K562 (cell line): ENCODE measurements around a stretch of chr3.

GRCh38 chr3:131213-131451, 65.4 kb upstream of the CHL1 start:
- RAMPAGE, long total RNA: no peak
- RRBS: no CpG with 5 or more reads among the region's 3 CpGs
PRO-cap:
- standard: no peak
- CoPRO, capped RNA only, 2 experiments: no peak in any of the 2 experiments
- CoPRO, capped and uncapped RNA, 2 experiments: no peak in any of the 2 experiments
- CoPRO, uncapped RNA only, 2 experiments: no peak in any of the 2 experiments
CAGE:
- cytosol, long polyA plus RNA: no peak
- long polyA plus RNA: no peak
- nucleolus, long total RNA: no peak
- nucleus, long polyA plus RNA: no peak

DNA sequence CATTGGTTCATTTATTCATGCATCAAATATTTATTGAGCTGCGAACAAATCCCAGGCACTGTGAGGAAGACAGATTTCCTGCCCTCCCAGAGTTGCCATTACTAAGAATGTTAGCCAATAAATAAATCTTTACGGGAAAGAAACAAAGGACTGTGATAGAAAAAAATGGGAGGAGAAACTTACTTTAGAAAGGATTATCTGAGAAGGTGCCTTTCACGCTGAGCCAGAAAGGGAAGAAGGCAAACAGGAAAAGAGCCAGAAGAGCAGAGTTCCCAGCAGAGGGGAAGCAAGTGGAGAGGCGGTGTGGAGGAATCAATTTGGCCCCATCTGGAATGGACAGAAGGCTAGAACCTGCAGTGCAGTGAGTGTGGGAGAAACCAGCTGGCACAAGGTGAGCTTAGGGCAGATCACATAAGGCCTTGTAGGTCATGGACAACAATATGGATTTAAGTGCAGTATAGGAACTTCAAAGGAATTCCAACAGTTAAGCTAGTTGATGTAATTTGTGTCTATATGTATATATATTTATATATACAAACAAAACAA, 20.8 kb downstream of the CHL1 start:
- RAMPAGE, long total RNA: no peak
- RRBS: no CpG with 5 or more reads among the region's 4 CpGs
PRO-cap:
- standard: no peak
- CoPRO, capped RNA only, 2 experiments: no peak in any of the 2 experiments
- CoPRO, capped and uncapped RNA, 2 experiments: no peak in any of the 2 experiments
- CoPRO, uncapped RNA only, 2 experiments: no peak in any of the 2 experiments
CAGE:
- cytosol, long polyA plus RNA: no peak
- long polyA plus RNA: no peak
- nucleolus, long total RNA: no peak
- nucleus, long polyA plus RNA: no peak

GRCh38 chr3:348480-348953, 152.0 kb downstream of the CHL1 start:
- RAMPAGE, long total RNA: no peak
- RRBS: no CpG with 5 or more reads among the region's 6 CpGs
PRO-cap:
- standard: no peak
- CoPRO, capped RNA only, 2 experiments: no peak in any of the 2 experiments
- CoPRO, capped and uncapped RNA, 2 experiments: no peak in any of the 2 experiments
- CoPRO, uncapped RNA only, 2 experiments: no peak in any of the 2 experiments
CAGE:
- cytosol, long polyA plus RNA: no peak
- long polyA plus RNA: no peak
- nucleolus, long total RNA: no peak
- nucleus, long polyA plus RNA: no peak

DNA sequence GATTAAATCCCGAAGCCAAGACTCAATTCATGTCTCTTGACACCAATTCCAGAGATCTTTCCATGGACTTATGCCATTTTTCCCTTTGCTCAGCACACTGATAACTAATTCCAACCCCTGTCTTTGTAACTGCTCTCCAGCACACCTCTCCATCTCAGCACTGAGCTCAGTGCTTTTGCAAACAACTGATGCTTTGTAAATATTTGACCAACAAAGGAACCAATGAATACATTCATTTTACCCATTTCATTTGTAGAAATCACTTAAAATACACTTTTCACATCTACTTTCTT, 249.0 kb downstream of the IL5RA start:
- RAMPAGE, long total RNA: no peak
- RRBS: no CpG with 5 or more reads among the region's 1 CpG
PRO-cap:
- standard: no peak
- CoPRO, capped RNA only, 2 experiments: no peak in any of the 2 experiments
- CoPRO, capped and uncapped RNA, 2 experiments: no peak in any of the 2 experiments
- CoPRO, uncapped RNA only, 2 experiments: no peak in any of the 2 experiments
CAGE:
- cytosol, long polyA plus RNA: no peak
- long polyA plus RNA: no peak
- nucleolus, long total RNA: no peak
- nucleus, long polyA plus RNA: no peak

DNA sequence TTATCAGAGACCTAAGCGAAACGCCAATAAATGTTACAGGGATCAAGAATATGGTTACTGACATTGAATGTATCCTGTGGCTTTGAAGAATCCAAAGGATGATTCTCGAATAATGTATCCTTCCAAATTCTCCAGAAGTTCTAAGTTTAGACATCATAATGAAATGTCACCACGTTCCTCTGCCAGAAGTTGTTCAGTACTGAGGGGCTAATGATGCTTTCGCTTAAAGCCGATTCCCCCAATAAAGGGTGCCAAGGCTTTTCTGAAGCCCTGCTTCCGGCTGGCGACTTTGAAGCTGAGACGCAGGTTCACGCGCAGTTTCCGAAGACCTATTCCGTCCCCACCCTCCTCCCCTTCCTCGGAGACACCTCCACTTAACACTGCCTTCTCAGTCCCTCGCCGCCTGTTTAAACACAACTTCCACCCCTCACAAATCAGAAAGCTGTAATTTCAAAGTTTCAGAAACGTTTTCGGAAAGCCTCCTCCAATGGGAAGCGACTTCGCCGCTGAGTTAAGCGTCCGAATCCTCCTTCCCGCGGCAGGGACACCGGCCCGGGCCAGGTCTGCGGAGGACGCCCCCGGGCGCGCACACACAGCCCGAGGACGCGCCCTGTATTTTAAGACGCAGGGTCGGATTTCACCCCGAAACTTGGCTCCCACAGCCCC, 733 bp upstream of the LRRN1 start:
- RAMPAGE, long total RNA: no peak
- RRBS: no CpG with 5 or more reads among the region's 38 CpGs
PRO-cap:
- standard: no peak
- CoPRO, capped RNA only, 2 experiments: no peak in any of the 2 experiments
- CoPRO, capped and uncapped RNA, 2 experiments: no peak in any of the 2 experiments
- CoPRO, uncapped RNA only, 2 experiments: no peak in any of the 2 experiments
CAGE:
- cytosol, long polyA plus RNA: no peak
- long polyA plus RNA: no peak
- nucleolus, long total RNA: no peak
- nucleus, long polyA plus RNA: no peak

DNA sequence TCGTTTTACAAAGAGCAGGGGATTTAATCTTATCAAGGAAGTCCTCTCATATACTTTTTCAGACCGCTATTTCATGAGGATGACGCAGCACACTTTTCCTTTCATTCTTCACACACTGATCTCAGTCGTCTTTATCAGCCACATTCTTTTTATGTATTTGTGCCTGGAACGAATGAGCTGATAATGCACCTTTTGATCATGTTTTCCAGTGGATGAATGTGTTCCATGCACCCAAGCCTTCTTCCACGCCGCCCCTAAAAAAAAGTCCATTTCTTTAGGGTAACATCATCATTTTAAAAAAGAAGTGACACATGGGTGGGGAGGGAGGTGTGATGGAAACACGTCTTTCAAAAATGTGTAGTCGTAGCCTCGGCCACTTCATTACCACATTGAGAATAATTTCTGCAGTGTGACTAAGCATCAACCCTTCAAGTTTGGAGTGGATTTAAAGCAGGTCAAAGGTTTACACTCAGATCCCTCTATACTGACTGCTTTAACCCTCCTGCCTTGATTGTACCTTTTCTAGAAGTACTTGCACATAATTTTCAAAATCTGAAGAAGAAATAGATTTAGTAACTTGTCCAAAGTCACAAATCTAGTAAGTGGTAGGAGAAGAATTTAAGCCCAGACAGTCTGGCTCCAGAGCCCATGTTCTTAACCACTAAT, 48.3 kb downstream of the SETMAR start:
- RAMPAGE, long total RNA: no peak
- RRBS: no CpG with 5 or more reads among the region's 10 CpGs
PRO-cap:
- standard: no peak
- CoPRO, capped RNA only, 2 experiments: no peak in any of the 2 experiments
- CoPRO, capped and uncapped RNA, 2 experiments: no peak in any of the 2 experiments
- CoPRO, uncapped RNA only, 2 experiments: no peak in any of the 2 experiments
CAGE:
- cytosol, long polyA plus RNA: no peak
- long polyA plus RNA: no peak
- nucleolus, long total RNA: no peak
- nucleus, long polyA plus RNA: no peak

- RAMPAGE, long total RNA: no peak
- RRBS: no CpG with 5 or more reads among the region's 9 CpGs
PRO-cap:
- standard: no peak
- CoPRO, capped RNA only, 2 experiments: no peak in any of the 2 experiments
- CoPRO, capped and uncapped RNA, 2 experiments: no peak in any of the 2 experiments
- CoPRO, uncapped RNA only, 2 experiments: no peak in any of the 2 experiments
CAGE:
- cytosol, long polyA plus RNA: no peak
- long polyA plus RNA: no peak
- nucleolus, long total RNA: no peak
- nucleus, long polyA plus RNA: no peak
These were observed 49.2 kb downstream of the SUMF1 start for GRCh38 chr3:4417823-4418342.

DNA sequence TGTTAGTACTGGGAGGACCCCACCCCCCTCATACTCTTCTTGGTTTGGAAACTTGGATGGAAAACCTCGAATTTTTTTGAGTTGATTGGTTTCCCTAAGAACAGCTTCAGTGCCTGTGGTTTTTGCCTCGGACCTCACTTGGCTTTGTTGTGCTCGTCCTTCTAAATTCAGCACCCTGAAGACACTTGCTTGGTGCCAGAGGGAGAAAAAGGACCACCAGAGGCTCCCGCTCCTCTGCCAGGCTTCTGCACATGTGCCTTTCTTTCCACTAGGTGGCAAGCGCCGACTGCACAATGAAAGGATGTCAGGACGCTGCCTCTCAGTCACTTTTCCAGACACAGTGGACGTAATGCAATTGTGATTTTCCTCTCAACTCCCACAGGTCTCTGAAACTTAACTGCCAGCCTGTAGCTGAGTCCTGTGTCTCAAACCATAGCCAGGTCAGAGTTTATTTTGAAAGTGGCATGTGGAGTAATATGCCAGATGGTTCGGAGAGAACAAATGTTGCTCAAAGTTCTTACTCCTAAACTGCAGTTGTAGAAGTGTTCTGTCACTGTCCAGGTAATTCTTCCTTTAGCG, 162.8 kb downstream of the ITPR1 start:
- RAMPAGE, long total RNA: no peak
- RRBS: no CpG with 5 or more reads among the region's 10 CpGs
PRO-cap:
- standard: no peak
- CoPRO, capped RNA only, 2 experiments: no peak in any of the 2 experiments
- CoPRO, capped and uncapped RNA, 2 experiments: no peak in any of the 2 experiments
- CoPRO, uncapped RNA only, 2 experiments: no peak in any of the 2 experiments
CAGE:
- cytosol, long polyA plus RNA: no peak
- long polyA plus RNA: no peak
- nucleolus, long total RNA: no peak
- nucleus, long polyA plus RNA: no peak

GRCh38 chr3:4681046-4681634, 188.0 kb downstream of the ITPR1 start:
- RAMPAGE, long total RNA: no peak
- RRBS: no CpG with 5 or more reads among the region's 1 CpG
PRO-cap:
- standard: no peak
- CoPRO, capped RNA only, 2 experiments: no peak in any of the 2 experiments
- CoPRO, capped and uncapped RNA, 2 experiments: no peak in any of the 2 experiments
- CoPRO, uncapped RNA only, 2 experiments: no peak in any of the 2 experiments
CAGE:
- cytosol, long polyA plus RNA: no peak
- long polyA plus RNA: no peak
- nucleolus, long total RNA: no peak
- nucleus, long polyA plus RNA: no peak

GRCh38 chr3:4688330-4688852, 195.2 kb downstream of the ITPR1 start:
- RAMPAGE, long total RNA: no peak
- RRBS: no CpG with 5 or more reads among the region's 5 CpGs
PRO-cap:
- standard: no peak
- CoPRO, capped RNA only, 2 experiments: no peak in any of the 2 experiments
- CoPRO, capped and uncapped RNA, 2 experiments: no peak in any of the 2 experiments
- CoPRO, uncapped RNA only, 2 experiments: no peak in any of the 2 experiments
CAGE:
- cytosol, long polyA plus RNA: no peak
- long polyA plus RNA: no peak
- nucleolus, long total RNA: no peak
- nucleus, long polyA plus RNA: no peak

DNA sequence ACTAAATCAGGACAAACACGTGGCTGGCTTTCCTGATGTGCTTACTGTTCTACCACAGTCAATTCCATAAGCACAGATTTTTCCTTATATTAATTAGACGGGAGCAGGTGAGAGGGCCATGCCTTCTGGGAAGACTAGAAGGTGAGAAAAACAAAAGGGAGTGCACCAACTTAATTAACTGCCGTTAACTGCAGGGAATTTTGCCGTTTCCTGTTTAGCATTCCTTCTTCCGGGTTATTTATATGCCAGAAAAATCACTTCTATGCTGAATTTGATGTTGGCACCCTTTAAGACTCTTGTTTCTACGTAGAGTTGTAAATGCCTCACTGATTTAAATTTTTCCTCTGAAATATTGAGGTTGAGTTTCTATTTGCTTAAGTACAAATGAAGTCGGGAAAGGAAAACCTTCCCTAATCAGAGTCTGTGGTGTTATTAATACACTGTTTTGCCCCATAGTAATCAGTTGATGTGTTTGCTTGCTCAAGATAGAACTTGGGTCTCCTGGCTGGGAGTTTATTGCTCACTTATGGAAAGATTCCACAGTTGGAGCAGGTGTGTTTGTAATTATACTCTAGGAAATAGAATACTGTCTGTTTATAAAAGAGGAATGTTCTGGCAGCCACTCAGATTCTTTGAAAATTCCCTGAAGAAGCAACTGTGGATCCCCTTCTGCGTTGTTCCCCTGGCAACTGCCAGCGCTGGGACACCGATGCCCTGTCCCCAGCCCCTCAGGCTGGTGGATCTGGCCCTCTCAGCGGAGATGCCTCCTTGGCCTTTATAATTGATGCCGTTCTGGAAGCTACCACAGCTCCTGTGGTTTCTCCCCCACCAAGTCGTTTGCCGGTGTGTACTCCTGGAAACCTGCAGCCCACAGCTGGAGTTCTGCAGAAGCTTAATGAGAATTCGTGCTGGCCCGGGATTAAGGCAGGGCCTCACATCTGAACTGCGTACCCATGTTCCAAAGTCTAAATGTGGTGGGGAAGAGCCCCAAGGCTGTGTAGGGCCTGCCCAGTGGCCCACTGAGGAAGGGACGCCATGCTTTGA, 225.8 kb downstream of the ITPR1 start:
- RAMPAGE, long total RNA: no peak
- RRBS: 72% methylated on average over 3 of the region's 18 CpGs
PRO-cap:
- standard: no peak
- CoPRO, capped RNA only, 2 experiments: no peak in any of the 2 experiments
- CoPRO, capped and uncapped RNA, 2 experiments: no peak in any of the 2 experiments
- CoPRO, uncapped RNA only, 2 experiments: no peak in any of the 2 experiments
CAGE:
- cytosol, long polyA plus RNA: no peak
- long polyA plus RNA: no peak
- nucleolus, long total RNA: no peak
- nucleus, long polyA plus RNA: no peak

GRCh38 chr3:4739306-4740061, 239.8 kb upstream of the BHLHE40 start:
- RAMPAGE, long total RNA: no peak
- RRBS: no CpG with 5 or more reads among the region's 6 CpGs
PRO-cap:
- standard: bidirectional peak, plus-strand start at chr3:4739838, minus-strand start at chr3:4739813; bidirectional peak, plus-strand start at chr3:4740136, minus-strand start at chr3:4739922
- CoPRO, capped RNA only, 2 experiments: peak in 2 of 2 experiments; most common minus-strand start chr3:4739772 (in 1)
- CoPRO, capped and uncapped RNA, 2 experiments: no peak in any of the 2 experiments
- CoPRO, uncapped RNA only, 2 experiments: peak in 1 of 2 experiments; most common plus-strand start chr3:4739635 (in 1); most common minus-strand start chr3:4739525 (in 1)
CAGE:
- cytosol, long polyA plus RNA: no peak
- long polyA plus RNA: no peak
- nucleolus, long total RNA: no peak
- nucleus, long polyA plus RNA: no peak

- RAMPAGE, long total RNA: no peak
- RRBS: 90% methylated on average over 1 of the region's 10 CpGs
PRO-cap:
- standard: no peak
- CoPRO, capped RNA only, 2 experiments: no peak in any of the 2 experiments
- CoPRO, capped and uncapped RNA, 2 experiments: no peak in any of the 2 experiments
- CoPRO, uncapped RNA only, 2 experiments: no peak in any of the 2 experiments
CAGE:
- cytosol, long polyA plus RNA: no peak
- long polyA plus RNA: no peak
- nucleolus, long total RNA: no peak
- nucleus, long polyA plus RNA: no peak
These were observed 228.2 kb upstream of the BHLHE40 start for GRCh38 chr3:4750701-4751706.

DNA sequence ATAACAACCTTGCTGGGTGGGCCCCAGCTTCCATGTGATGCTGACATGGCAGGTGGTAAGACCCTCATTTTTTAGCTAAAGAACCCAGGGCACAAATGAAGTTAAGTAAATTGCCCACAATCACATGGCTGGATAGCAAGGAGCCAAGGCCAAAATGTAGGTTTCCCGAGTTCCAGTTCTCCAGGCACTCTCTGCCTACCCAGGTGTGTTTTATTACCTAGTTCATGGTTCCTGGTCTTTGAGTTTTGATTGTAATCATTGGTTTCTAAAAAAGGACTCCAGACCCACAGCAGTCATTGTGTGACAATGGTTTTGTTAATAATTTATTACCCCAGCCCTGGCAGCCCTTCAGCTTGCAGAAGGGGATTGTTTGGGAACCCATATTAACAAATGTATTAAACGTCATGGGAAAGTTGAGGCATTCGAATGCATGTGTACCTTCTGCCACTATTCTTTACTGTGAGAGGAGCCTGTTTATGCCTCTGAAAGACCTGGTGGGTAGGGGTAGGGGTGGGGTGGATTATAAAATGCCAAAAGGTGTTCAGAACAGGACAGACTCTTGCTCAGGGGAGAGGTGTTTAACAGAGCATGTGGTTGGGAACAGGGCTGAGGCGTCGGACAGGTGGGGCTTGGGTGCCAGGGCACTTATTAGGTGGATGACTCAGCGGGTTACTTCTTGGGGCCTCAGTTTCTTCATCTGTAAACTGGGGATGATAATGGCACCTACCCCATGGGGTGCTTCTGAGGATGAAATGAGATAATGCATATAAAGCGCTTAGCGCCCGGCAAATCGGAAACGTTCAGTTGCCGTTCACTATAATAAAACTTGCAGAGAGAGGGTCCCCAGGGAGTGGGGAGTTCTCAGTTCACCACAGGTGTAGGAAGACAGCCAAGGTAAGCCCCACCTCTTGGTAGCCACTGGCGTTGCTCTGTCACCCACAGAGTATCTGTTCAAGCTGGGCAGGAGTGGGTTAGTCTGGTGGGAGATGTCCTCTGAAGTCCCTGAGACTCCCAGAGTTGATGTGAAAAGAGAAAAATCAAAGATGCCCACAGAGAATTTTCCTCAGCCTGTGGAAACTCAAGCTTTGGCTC, 221.9 kb upstream of the BHLHE40 start:
- RAMPAGE, long total RNA: no peak
- RRBS: no CpG with 5 or more reads among the region's 13 CpGs
PRO-cap:
- standard: no peak
- CoPRO, capped RNA only, 2 experiments: no peak in any of the 2 experiments
- CoPRO, capped and uncapped RNA, 2 experiments: no peak in any of the 2 experiments
- CoPRO, uncapped RNA only, 2 experiments: no peak in any of the 2 experiments
CAGE:
- cytosol, long polyA plus RNA: no peak
- long polyA plus RNA: no peak
- nucleolus, long total RNA: no peak
- nucleus, long polyA plus RNA: no peak

DNA sequence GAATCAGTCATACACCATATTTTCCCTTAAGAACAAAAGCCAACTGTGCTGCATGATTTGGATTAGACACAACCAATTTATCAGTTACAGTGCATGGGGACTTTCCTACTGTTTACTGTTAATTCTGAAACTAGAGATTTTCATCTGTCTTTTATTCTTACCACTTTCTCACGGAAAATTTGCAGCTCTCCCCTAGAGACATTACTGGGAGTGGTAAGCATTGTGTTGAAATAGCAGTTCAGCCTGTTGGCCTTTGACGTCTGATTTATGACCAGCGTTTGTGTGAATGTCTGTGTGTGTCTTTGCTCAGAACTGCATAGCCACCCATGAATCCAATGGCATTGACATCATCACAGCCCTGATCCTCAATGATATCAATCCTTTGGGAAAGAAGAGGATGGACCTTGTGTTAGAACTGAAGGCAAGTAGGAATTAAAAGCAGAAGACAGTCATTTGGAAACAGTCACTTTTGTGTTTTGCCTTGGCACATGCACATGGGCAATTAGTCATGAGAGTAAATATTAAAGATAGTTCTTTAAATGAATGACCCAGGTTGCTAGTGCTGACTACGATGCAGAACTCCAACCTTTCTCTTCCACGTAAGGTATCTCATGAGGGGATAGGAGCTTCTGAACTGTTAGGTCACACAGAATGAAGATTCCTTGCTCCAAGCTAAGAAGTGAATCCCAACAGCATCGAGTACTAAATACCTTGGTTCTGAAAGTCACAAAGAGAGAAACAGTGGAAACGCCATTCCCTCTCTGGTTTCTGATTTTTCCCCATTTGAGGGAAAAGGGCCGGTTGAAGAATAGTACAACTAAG, 202.1 kb upstream of the BHLHE40 start:
- RAMPAGE, long total RNA: no peak
- RRBS: no CpG with 5 or more reads among the region's 8 CpGs
PRO-cap:
- standard: no peak
- CoPRO, capped RNA only, 2 experiments: no peak in any of the 2 experiments
- CoPRO, capped and uncapped RNA, 2 experiments: no peak in any of the 2 experiments
- CoPRO, uncapped RNA only, 2 experiments: no peak in any of the 2 experiments
CAGE:
- cytosol, long polyA plus RNA: no peak
- long polyA plus RNA: no peak
- nucleolus, long total RNA: no peak
- nucleus, long polyA plus RNA: no peak

DNA sequence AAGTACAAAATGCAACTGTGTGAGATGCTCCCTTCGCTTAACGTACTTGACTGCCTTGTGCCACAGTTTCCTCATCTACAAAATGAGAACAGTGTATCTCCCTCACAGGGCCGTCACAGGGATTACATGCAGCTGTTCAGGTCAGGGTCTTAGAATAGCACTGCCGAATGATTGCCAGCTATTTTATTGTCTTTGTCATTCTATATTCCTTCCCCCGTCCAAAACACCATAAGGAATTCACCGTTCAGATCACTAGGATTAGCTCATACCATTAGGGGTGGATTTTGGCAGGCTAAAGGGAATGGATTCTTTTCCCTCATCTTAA, 171.9 kb upstream of the BHLHE40 start:
- RAMPAGE, long total RNA: no peak
- RRBS: no CpG with 5 or more reads among the region's 6 CpGs
PRO-cap:
- standard: no peak
- CoPRO, capped RNA only, 2 experiments: no peak in any of the 2 experiments
- CoPRO, capped and uncapped RNA, 2 experiments: no peak in any of the 2 experiments
- CoPRO, uncapped RNA only, 2 experiments: no peak in any of the 2 experiments
CAGE:
- cytosol, long polyA plus RNA: no peak
- long polyA plus RNA: no peak
- nucleolus, long total RNA: no peak
- nucleus, long polyA plus RNA: no peak

DNA sequence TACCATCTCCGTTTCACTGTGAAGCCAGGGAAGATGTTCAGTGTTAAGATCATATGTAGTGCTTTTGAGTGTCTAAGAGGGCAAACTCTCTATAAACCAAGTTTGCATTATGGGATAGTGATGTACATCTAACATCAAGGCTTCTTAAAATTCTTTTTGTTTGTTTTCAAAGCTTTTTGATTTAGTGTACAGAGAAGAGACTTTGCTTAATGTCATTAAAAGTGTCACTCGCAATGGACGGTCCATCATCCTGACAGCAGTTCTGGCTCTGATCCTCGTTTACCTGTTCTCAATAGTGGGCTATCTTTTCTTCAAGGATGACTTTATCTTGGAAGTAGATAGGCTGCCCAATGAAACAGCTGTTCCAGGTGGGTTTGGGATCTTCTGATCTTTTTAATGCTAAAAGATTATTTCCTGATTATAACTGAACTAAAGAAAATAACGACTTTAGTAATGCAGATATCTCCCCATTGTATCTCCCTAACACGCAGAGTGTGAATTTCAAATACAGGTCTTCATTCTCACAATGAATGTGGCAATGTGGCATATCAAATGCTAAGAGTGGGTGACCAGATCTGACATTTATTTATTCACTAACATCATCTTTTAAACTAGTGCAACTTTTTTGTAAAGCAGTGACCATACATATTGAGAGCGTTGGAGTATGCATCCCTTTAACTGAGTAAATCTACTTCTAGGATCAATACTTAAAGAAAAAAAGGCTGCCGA, 168.0 kb upstream of the BHLHE40 start:
- RAMPAGE, long total RNA: no peak
- RRBS: no CpG with 5 or more reads among the region's 8 CpGs
PRO-cap:
- standard: no peak
- CoPRO, capped RNA only, 2 experiments: no peak in any of the 2 experiments
- CoPRO, capped and uncapped RNA, 2 experiments: no peak in any of the 2 experiments
- CoPRO, uncapped RNA only, 2 experiments: no peak in any of the 2 experiments
CAGE:
- cytosol, long polyA plus RNA: no peak
- long polyA plus RNA: no peak
- nucleolus, long total RNA: no peak
- nucleus, long polyA plus RNA: no peak

DNA sequence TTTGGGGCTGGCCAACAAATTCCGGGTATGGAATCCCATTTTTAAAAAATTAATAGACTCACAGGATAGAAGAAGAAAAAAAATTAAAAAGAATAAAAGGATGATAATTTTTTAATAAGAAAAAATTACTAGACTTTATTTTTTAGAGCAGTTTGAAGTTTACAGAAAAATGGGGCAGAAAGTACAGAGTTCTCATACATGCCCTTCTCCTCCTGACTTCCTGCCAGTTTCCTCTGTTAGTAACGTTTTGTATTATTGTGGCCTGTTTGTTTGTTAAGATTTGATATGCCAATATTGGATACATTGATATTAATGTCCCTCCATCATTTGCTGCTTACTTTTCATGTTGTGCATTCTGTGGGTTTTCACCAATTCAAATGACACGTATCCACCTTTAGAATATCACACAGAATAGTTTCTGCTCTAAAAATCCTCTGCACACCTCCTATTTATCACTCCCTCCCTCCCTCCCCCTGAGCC, 149.8 kb upstream of the BHLHE40 start:
- RAMPAGE, long total RNA: no peak
- RRBS: no CpG with 5 or more reads among the region's 3 CpGs
PRO-cap:
- standard: no peak
- CoPRO, capped RNA only, 2 experiments: no peak in any of the 2 experiments
- CoPRO, capped and uncapped RNA, 2 experiments: no peak in any of the 2 experiments
- CoPRO, uncapped RNA only, 2 experiments: no peak in any of the 2 experiments
CAGE:
- cytosol, long polyA plus RNA: no peak
- long polyA plus RNA: no peak
- nucleolus, long total RNA: no peak
- nucleus, long polyA plus RNA: no peak